Cerebral cortex (tissue), 2 donors: ENCODE results near the genes SERPINI2 and GOLIM4.

GRCh38 chr3:159852654-159853791 is 372.2 kb upstream of the C3orf80 start:
- PRO-cap, 2 experiments = peak in 1 of 2 experiments; most common plus-strand start chr3:159853093 (in 1); most common minus-strand start chr3:159852999 (in 1)

DNA sequence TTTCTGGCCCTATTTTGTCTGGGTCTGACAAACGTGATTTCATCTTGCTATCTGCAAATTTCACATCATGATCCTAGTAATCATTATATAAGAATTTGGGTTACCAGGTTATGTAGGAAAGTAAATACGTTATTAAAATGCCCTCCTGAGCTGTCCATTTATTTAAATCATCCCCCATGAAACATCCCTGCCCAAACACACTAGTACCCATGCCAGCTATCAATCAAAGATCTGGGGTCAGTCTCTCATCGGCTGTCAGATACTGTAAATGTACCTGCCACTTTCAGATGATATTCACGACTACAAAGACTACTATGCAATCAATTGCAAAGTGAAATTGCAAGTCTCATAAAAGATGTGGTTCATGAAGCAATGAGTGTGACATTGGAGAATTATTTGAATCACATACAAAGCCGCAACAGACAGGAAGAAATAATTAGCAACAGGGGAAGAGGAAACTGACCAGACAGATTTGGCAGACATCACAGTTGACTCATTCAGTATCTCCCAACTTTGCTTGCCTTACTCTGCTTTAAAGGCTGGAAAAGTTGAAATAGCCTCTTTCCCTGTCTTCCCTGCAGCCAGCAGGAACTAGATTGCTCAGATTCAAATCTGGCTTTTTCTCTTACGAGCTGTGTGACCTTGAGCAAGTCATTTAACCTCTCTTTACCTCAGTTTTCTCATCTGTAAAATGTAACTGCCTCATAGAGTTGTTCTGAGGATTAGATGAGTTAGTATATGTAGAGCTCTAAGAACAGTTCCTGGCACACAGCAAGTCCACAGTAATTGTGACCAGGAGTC is 95.7 kb upstream of the C3orf80 start:
- PRO-cap, 2 experiments = no peak in any of the 2 experiments

DNA sequence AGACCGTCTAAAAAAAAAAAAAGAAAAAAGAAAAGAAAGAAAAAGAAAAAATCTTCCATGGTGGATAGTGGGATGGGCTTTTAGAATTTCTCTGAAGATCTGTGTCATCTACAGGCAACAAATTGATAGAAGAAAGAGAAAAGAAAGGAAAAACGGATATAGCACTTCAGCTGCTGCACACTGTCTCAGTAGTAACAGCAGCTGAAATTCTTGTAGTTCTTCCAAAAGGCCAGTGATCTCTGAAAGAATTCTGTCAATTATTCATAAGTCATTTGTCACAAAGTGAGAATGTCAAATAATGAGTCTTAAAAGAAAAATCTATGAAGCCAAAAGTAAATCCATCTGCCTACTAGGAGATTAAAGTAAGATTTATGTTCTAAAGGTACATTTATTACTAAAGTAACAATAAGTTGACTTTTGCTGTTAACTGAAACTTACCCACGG is 24.6 kb downstream of the IFT80 start:
- PRO-cap, 2 experiments = no peak in any of the 2 experiments

DNA sequence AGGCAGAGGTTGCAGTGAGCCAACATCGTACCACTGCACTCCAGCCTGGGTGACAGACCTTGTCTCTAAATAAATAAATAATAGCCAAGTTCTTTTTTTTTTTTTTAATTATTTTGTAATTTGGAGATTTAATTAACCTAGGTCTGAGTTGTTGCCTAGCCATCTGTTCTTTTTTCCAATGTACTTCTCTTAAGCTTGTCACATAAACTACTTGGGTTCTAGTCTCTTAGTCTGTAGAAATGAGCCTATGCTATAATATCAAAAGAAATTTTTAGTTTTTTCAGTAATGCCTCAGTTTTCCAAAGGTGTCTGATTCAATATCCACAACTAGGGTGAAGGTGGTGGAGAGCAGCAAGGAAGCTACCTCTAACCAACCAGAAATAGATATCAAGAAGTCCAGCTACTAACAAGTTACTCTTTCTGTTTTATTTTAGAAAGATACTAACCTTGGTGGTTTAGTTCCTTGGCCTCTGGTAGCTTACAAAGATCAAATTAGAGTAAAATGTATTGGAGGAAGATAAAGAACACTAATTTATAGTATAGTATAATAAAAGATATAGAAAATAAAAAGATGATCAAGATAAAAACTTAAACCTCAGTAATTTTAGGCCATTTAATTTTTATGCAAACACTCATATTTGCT is 8.2 kb downstream of the SMC4 start:
- PRO-cap, 2 experiments = no peak in any of the 2 experiments

DNA sequence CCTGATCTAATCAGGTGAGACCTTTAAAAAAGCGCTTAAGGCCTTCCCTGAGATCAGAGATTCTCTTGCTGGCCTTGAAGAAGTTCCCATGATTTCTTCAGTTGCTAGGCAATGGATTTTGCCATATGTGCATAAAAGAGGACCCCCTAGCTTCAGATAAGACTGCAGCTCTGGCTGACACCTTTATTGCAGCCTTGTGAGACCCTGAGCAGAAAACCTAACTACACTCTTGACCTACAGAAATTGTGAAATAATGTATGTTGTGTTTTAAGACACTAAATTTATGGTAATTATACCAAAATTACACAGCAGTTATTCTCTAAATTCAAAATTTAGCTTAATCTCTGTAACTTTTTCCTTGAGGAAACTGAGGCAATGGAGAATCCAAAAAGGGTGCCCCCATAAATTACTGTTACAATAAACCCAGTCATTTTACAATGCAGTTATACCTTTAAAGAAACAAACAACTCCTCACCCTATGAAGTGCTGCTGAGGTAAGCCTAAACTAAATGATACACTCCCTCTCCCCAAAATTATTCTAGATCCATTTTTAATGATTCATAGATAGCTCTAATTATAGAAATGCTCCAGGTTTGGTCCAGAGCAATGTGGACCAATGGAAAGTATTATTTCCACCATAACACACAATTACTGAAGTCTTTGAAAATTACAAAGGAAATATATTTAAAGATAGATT is 49.1 kb upstream of the TRIM59 start:
- PRO-cap, 2 experiments = no peak in any of the 2 experiments

- PRO-cap, 2 experiments = no peak in any of the 2 experiments
Measured at GRCh38 chr3:160780354-160780800, 24.3 kb downstream of the PPM1L start.

DNA sequence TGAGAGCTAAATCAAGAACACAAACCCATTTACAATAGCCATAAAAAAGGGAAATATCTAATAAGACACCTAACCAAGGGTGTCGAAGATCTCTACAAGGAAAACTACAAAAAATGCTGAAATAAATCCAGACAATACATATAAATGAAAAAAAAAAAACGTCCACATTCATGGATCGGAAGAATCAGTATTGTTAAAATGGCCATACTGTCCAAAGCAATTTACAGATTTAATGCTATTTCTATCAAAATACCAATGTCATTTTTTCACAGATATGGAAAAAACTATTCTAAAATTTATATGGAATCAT is 881.0 kb downstream of the SI start:
- PRO-cap, 2 experiments = no peak in any of the 2 experiments

GRCh38 chr3:165196521-165197132 is 443 bp upstream of the SLITRK3 start:
- PRO-cap, 2 experiments = peak in 1 of 2 experiments; most common plus-strand start chr3:165196827 (in 1)

GRCh38 chr3:165460027-165460857 is 264.1 kb upstream of the SLITRK3 start:
- PRO-cap, 2 experiments = no peak in any of the 2 experiments

GRCh38 chr3:167473858-167474414 is at the start of gene SERPINI2:
TSS of gene SERPINI2 (minus strand) at chr3:167474042.
- PRO-cap, 2 experiments = no peak in any of the 2 experiments

DNA sequence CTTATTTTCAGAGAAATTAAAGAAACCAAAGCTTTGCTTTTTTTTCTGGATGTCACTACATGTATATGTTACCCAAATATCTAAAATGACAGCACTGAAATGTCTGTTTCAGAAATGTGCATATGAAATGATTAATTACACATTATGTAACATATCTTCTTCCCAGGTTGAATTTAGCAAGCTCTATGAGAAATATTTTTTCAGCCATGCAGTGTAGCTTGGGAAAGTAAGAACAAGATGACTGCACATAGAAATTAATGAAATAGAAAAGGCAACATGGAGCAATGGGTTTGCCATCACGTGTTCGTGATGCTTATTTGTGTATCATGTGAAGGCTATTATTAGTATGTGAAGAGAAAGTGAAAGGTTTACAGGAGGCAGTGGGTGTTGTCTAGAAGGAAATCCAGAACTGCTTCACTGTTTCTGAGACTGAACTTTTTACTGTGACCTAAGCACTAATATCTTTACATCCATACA is 14.7 kb downstream of the SERPINI1 start:
- PRO-cap, 2 experiments = no peak in any of the 2 experiments

DNA sequence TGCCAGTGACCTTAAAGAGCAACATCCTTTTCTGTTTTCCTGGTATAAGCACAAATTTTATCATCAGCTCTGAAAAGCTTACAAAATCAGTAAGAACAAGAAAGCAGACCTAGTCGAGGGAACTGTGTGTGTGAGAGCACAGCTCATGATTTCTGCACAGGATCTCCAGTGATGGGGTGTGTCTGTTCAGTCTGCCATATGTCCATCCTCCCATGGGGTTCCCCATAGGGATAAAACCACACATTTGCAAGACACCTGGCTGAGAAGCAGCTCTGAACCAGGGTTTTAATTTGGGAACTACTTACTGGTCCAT is 72.4 kb downstream of the GOLIM4 start:
- PRO-cap, 2 experiments = no peak in any of the 2 experiments

- PRO-cap, 2 experiments = peak in 1 of 2 experiments; most common plus-strand start chr3:168095233 (in 1); most common minus-strand start chr3:168095176 (in 1)
Measured at GRCh38 chr3:168095078-168095972, at the start of gene GOLIM4. TSS of gene GOLIM4 (minus strand) at chr3:168095924.

DNA sequence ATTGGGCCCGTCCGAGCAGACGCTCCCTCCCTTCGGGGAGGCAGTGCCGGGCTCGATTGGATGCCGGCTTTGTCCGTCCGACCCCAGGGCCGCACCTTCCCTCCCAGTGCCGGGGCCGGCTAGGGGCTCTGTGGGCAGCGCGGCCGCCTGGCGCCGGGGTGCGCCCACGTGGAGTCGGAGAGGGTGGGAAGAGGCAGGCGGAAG is 151 bp upstream of the GOLIM4 start:
- PRO-cap, 2 experiments = peak in 1 of 2 experiments; most common plus-strand start position 72 of the sequence (in 1)

DNA sequence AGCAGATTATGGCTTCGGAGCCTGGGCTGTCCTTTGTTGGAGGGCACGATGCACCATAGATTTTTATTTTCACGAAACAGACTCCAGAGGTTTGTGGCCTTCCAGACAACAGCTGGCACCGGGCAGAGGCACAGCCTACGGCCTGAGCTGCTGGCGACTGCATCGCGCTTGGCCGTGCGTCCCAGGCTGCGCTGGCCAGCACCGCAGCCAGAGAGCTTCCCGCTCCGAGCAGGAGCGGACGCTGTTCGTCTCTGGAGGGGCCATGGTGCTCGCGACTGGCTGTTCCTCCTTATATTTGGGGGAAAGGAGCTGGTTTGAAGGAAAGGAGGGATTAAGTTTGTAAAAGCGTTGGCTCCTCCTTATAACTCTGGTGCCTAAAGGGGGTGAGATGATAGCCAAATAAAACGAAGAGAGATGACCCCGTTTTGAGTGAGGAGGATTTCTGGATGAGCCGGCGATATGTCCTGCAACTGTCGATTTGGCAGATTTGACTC is 153.0 kb upstream of the GOLIM4 start:
- PRO-cap, 2 experiments = peak in 1 of 2 experiments; most common plus-strand start position 210 of the sequence (in 1)

- PRO-cap, 2 experiments = no peak in any of the 2 experiments
Measured at GRCh38 chr3:168249196-168249418, 153.4 kb upstream of the GOLIM4 start.

- PRO-cap, 2 experiments = no peak in any of the 2 experiments
Measured at GRCh38 chr3:169138674-169139370, 524.7 kb downstream of the MECOM start.

DNA sequence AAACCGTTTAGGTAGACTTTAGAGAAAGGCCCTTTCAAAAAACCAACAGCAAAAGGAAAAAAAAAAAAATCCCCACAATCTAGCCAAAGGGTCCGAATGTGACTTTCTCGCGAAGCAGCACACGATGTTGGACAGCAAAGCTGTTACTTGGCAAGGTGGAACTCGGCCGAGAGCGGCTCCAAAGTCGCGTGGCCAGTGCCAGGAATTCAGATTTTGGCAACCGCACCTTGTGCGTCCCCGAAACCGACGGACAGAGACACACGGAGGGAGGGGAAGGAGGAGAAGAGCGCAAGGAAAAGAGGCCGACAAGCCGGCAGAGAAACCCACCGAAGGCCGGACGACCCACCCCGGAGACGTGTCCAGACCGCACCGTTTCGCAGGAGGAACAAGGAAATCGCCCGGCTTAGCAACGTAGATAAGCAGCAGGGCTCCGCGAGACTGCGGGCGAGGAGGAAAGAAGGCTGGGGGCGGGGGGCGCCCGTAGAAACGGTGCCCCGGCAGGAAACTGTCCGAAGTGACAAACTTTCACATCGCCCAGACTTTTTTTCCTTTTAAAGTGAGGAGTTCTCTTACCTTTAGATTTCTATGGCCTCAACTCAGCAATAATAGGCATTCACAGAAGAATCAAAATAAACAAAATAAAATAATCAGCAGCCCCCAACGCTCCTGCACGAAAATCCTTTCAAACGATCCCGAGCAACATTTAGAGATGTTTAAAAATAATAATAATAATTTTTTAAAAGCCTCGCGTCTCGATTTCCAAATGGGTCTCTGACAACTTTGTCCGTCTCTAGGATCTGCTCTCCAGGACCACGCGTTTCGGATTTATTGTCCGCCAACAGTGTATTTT is 517.1 kb downstream of the MECOM start:
- PRO-cap, 2 experiments = peak in 1 of 2 experiments; most common plus-strand start position 143 of the sequence (in 1); most common minus-strand start position 164 of the sequence (in 1)

DNA sequence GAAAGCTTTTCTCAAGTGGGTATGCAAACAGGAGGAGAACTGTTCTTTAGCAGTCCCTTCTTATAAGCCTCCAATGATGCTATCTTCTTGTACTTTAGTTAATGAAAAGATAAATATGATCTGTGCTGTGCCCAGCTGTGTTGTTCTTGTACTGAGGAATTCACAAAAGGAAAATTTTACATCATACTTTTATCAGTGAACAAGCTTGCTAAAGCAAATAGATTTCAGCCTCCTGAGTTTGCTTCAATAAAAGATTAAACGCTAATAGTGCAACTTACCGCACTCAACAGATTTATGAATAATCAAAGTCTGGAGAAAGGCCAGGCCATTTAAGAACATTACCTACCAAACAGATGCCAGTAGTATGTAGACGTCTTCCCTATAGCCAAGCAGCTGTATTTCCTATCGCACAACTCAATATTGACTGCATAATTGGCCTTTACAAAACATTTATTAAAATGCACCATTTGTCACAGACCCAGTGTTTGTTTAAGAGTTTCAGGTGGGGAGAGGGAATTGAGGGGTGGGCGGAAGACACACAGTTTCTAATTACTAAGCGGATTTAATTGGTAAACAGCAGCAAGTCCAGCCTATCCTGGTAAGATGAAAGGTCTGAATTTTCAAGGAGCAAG is 395.0 kb downstream of the MECOM start:
- PRO-cap, 2 experiments = no peak in any of the 2 experiments

GRCh38 chr3:169273047-169273865 is 390.3 kb downstream of the MECOM start:
- PRO-cap, 2 experiments = no peak in any of the 2 experiments